Jurkat, Clone E6-1 (cell line): ENCODE measurements around a stretch of chr18.

DNA sequence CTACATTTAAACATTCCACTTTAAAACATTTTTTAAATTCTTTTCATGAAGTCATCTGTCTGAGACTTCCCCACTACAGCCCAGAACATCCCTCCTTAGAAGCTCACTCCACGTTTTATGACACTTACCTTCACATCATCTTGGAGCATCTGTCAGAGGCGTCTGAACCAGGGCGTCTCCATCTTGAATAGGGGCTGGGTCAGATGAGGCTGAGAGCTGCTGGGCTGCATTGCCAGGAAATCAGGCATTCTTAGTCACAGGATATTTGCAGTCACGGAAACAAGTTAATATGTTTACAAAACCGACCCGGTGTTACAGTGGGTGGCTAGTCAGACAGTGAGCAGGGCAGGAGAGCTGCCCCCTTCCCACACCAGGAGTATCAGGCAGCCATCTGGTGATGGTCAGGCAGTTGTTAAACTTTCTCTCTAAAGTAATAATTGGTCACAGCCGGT, 456.5 kb downstream of the FBXO15 start:
- RRBS = no CpG with 5 or more reads among the region's 7 CpGs

DNA sequence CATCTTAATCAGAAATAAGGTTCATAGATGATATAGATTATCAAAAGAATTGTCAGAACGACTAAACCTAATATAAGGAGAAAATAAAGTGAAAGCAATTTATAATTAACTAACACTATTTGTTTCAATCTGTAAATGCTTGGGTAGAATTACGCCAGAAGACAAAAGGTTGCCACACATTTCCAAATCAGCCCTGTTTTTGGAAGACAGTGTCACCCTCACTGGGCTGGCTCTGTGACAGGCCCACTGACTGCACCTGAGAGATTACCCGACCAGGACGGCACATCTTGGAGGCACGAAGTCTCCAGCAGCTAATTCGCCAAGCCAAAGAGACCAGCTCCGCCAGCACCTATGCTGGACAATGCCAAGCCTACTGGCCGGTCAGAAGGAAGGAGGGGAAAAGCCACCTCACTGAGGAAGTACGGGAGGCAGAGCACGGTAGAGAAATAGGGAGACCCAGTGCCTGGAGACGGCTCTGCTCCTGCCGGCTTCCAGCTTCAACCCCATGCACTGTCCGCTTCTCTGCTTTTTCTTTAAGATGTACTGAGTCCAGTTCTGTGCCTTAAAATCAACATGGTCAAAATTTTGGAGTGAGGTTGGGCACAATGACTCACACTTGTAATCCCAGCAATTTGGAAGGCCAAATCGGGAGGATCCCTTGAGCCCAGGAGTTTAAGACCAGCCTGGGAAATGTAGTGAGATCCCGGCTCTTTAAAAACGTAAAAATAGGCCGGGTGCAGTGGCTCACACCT, 61.8 kb downstream of the CYB5A start:
- RRBS = no CpG with 5 or more reads among the region's 17 CpGs

- RRBS = no CpG with 5 or more reads among the region's 7 CpGs
These were observed 36.5 kb downstream of the CYB5A start for GRCh38 chr18:74255028-74255833.

DNA sequence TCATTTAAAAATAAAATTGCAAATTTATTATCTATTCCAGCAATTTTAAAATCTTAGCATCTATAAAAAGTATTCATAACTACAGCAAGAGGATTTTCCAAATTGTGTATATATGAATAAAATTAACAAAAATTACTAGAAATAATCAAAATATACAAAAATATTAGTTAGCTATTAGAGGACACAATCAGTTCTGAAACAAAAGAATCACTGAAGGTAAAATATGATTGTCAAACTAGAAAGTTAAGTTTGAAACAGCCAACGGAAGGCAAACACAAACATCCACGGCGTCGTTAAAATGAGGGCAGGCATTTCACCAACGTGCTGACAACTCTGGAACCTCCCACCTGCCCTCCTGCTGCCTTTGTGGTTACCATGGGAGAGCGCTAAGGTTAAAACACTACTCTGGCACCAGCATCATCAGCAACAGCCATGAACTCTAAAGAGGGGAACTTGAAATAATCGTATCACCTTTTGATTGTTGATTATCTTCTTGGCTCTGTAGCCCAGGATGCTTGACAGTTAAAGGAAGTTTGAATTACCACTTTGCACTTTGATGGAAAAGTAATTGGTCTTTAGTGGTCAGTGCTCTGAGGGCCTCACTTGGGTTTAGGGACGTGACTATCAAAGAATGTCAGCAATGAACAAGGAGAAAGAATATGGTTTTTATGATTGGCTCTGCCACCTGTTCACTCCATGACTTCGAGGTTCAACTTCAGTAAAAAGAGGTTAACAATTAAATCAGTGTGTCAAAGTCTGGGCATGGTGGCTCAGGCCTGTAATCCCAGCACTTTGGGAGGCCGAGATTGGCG, 34.7 kb downstream of the CYB5A start:
- RRBS = no CpG with 5 or more reads among the region's 11 CpGs

GRCh38 chr18:74500309-74501036, 4.3 kb downstream of the CNDP2 start:
- RRBS = no CpG with 5 or more reads among the region's 12 CpGs

DNA sequence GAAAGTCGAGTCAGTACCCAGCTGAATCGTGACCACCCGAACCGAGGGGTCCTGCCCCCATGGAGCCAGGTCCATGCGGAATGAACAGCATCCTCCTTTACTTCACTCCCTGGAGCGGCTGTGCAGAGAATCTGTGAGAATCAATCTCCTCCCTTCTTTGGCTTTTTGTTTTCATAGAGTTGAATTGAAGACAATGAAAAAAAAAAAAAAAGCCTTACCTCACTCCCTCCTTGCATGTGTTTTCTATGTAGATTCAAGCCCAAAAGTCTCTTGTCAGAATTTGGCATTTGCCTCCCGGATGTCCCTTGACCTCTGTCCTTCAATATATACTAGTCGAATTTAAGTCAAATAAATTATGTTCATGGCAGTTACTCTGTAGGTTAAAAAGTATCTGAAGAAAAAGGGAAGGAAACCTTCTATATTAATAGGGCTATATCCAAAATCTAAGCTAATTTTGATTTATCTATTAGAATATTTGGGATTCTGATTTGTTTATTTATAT, 162.3 kb downstream of the PTGR3 start:
- RRBS = no CpG with 5 or more reads among the region's 8 CpGs

- RRBS = no CpG with 5 or more reads among the region's 18 CpGs
These were observed 142.0 kb downstream of the PTGR3 start for GRCh38 chr18:75066828-75067521.

DNA sequence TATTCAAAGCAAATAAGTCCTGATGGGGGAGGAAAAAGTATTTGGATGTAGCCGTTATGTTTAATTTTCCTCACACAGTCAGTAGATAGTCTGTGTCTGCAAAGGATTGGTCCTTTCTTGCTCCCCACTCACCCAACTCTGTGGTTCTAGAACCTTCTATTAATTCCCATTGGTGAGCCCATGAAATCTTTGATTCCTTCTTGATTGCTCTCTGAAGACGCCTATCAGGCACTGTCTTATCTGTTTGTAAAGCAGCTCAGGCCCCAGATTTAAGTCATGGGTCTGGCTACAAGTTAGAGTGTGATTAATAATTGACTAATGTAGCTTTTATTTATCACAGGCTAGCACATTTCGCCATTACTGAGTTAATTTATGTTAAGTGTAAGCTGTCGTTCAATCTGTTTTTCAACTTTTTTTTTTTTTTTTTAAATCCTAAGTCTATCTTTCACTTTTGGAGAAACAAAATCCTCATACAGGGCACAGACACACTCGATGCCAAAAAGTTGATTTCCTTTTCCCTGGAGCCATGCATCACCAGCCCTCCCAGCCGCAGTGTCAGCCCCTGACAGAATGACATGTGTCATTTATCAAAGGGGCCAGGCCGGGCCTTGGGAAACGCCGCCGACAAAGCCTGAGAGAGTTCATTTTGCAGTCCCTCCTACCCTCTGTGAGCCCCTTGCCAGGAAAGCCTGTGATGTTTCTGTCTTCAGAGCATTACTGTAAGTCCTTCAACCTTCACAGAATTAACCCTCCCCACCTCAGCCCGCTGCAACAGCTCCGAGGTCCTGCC, 15.8 kb downstream of the TSHZ1 start:
- RRBS = no CpG with 5 or more reads among the region's 12 CpGs

- RRBS = no CpG with 5 or more reads among the region's 12 CpGs
These were observed 17.2 kb downstream of the TSHZ1 start for GRCh38 chr18:75227585-75228316.

DNA sequence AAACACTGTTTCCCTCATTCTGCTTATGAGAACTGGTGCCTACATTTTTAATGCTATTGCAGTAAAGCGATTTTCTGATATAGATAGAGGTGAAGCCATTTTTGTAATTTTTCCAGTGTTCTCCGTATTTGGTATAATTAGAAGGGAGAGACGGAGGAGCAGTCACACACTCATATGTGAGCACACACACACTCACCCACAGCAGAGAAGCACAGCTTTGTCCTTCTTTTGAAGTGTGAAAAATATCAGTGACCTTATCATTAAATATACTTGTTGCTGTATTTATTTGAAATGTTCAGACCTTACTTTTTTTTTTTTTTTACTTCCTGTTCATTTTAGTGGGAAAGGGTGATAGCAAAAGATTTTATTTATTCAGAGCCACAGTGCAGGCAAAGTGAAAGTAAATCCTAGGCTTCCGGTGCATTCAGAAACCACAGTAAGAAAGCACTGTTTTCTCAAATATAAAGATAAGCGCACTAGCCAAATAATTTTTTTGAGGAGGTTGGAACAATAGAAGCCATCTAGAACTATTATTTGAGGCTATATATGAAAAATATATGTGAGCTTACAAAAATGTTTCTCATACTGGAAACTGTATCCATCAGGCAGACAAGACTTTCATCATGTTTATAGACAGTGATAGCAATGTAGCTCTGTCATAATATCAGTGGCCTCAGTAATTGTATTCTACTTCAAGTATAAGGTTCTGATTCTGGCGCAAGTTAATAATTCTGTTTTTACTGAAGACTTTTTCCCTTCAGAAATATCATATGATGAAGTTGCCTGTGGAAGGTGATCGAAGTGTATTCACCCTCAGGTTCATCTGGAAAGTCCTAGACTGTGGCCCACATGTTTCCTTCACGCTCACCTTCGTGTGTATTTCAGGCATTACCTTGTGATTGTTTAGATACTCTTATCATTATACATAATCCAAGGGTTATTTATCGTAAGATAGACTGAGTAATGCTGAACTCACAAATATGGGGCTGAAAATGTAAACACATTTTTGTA, 37.3 kb downstream of the TSHZ1 start:
- RRBS = no CpG with 5 or more reads among the region's 10 CpGs

- RRBS = 82% methylated on average over 3 of the region's 13 CpGs
These were observed 136.3 kb downstream of the ZNF516 start for GRCh38 chr18:76358520-76359440.

GRCh38 chr18:76820900-76821336, 1.4 kb upstream of the ZNF236 start:
- RRBS = no CpG with 5 or more reads among the region's 5 CpGs

- RRBS = no CpG with 5 or more reads among the region's 25 CpGs
These were observed 141.3 kb downstream of the MBP start for GRCh38 chr18:76991077-76991875.

GRCh38 chr18:77016696-77017780, 115.5 kb downstream of the MBP start:
- RRBS = no CpG with 5 or more reads among the region's 31 CpGs

- RRBS = 98% methylated on average over 2 of the region's 20 CpGs
These were observed 97.7 kb downstream of the MBP start for GRCh38 chr18:77034610-77035465.

DNA sequence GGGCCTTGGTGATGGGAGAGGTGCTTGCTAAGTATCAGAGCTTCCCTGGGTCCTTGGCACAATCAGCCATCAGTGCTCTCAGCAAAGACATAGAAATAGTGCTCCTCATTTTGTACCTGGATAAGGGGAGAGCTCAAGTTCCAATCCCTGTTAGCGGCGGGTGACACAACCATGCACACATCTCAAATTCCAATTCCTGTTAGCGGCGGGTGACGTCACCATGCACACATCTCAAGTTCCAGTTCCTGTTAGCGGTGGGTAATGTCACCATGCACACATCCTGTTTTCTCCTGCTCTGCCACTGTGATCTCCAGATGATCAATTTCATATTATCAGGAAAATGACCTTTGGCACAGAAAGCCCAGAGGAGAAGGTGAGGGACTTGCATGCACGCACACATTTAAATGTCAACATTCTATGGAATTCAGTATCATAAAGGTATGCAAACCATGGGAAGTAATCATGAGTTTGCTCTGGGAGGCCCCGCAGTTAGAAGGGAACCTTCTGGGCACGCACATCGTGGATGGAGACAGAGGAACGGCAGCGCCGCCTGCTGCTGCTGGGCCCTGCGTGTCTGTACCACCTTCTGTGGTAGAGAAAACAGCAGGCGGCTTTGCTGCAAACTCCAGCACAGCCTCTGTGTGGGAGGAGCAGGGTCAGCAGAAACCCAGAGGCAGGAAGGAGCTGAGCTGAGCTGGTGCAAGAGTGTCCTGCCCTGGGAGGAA, 77.8 kb downstream of the MBP start:
- RRBS = no CpG with 5 or more reads among the region's 15 CpGs

- RRBS = no CpG with 5 or more reads among the region's 14 CpGs
These were observed 71.5 kb downstream of the MBP start for GRCh38 chr18:77060666-77061829.

DNA sequence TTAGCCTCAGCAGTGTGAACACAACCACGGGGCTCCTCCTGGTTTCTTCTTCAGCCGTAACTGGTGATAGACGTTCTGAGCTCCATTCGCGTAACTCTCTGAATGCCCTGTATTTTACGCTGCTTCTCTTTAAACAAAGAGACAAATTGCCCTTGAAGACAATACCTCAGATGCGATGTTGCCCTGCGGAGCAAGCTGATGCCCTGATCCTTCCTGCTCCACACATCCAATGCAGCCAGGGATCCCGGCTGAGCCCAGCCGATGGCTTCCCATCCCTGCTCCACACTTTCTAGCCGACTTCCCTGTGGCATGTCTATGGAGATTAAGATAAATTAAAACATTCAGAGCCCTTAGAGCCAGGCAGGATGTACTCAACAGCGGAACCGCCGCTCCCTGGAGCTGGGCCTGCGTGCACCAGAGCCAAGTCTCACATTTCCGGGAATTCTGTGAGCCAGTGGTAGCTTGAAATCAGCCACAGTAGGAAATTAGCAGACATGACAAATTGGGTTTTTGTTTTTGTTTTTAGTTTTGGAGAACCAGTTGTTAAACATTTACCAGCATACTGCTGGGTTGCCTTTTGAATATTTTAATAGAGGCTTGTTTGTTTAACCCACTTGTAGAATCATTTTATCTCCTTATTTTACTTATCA, 620.5 kb downstream of the GALR1 start:
- RRBS = no CpG with 5 or more reads among the region's 16 CpGs

DNA sequence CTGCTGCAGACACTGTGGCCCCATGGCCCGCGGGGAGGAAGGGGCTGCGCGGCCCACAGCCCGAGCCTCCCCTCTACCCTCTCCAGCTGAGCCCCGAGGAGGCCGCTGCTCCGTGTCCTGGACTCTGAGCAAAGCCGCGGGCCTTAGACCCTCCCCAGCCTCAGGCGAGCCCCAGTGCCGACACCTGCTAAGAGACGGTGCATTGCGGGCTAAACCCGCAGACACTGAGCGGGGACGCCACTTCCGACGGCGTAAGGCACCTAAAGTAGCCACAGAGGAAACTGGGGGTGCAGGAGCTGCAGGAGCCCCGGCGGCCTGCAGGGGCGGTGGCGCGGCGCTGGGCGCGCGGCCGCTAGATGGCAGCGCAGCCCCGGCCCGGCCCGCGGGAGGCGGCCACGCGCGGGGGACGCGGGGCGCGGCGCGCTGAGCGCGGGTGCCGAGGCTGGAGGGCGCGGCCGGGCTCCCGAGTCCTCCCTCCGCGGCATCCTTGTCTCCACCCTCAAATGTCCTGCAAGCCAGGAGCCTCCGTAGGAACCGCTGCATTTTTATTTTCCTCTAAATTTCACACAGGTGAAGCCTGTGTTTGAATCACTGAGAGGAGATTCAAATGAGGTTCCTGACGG, 650.4 kb downstream of the GALR1 start:
- RRBS = 2% methylated on average over 27 of the region's 57 CpGs

DNA sequence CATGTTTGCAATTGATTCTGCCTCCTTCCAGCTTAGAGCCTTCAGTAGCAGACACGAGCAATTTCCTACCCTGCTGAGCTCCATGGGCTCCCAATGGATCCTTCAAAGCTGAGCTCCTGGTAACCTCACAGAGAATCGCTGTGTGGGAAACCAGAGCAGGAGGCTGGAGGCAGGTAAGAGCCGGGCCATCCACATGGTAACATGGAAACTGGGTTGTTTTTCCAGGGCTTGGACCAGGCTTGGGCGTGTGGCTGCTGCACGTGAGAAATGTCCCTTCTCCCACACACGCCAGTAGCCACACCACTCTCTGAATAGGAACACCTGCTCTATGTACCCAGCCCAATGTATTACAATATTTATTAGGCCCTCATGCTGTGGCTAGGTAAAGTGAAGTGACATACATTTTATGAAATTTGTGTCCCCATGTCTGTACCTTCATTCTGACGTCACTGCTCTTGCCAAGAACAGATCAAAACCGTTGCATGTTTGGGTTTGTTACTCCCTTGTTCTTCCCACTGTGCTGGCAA, 436.6 kb upstream of the SALL3 start:
- RRBS = no CpG with 5 or more reads among the region's 8 CpGs